Measurements from ENCODE around the genes ZDHHC1, RIPOR1 and CTCF.

DNA sequence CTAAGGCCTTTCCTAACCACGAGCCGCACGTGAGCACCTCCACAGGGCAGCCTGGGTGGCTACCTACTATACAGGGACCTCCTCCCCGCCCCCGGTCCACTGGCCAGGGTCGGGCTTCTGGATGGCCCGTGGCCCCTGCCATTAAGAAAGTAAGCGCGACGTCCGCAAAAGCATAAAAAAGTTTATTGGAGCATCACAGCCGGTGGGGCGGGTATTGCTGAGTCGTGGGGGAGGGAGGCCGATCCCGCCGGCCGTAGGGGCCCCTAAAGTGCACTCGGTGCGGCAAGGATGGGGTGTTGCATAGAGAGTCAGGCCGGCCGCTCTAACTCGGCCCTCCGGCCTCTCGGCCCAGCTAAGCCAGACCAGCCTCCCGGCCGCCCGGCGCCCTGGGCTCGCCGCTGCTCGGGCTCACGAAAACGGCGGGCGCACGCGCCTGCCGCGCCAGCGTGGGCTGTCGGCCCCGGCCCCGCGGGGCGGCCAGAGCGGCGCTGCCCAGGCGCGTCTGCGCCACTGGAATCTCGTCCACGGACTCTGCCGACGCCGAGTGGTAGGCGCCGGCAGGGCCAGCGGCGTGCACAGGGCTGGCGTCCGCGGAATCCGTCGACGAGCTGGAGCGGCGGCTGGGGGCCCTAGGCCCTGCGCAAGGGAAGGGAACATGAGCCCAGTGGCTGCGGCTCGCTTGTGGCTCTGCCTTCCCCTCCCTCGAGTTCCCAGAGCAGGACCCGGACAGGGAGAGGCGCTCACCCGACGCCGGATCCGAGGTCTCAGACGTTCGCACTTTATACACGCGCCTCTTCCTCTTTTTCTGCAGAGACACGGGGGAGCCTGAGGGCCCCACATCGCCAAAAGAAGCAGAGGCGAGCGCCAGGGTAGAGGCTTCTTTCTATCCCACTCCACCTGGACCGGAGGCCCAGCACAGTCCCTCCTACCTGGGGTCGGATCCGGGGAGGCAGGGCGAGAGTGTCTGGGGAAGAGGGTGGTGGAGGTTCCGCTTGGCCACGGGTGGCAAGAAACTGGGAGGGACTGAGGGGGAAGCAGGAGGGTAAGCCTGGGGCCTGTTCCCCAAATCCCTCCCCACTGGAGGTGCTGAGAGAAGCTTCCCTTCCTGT, 1.3 kb upstream of the TPPP3 start:
- PRO-cap: no peak

- PRO-cap: no peak
Observed at GRCh38 chr16:67415453-67416794, at the start of gene ZDHHC1. TSS of gene ZDHHC1 (minus strand) at chr16:67416477.

DNA sequence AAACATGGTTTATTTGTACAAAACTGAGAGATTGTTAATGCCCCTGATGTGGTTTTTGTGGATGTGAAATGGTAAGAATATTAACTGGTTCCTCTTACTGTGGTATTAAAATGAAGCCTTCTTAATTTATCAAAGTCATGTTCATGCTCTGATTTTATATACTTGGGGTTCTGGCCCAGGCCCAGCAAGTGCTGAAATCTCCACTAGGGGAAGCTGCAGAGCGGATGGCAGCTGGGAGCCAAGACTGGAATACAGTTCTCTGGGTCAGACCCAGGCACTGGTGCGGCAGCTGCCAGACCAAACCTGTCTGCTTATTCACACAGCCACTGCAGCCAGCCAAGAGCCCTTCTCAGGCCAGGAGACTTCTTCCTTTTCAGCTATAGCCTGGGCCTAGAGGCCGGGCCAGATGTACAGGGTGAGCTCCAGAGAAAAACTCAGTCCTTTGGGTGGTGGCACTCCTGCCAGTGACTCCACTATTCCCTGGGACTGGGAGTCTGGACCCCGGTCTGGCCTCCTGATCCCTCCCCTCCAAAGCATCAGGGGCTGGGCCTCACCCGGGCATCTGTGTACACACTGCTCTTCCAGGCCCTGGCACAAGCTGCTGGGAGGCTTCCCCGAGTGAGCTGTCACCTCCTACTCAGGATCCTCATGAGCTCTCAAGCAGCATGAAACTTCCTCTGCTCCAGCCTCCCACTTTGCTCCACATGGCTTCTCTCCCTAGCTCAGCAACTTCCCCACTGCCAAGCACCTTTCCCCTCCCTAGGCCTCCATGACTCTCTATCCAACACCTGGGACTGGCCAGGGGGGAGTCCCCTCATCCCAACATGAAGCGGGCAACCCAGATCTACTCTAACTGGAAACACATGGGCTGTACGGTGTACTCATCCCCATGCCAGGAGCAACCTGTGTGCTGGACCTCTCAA, 24.4 kb downstream of the ATP6V0D1 start:
- PRO-cap: no peak

- PRO-cap: no peak
Observed at GRCh38 chr16:67469917-67470388, 11.0 kb downstream of the ATP6V0D1 start.

GRCh38 chr16:67528185-67529334, at the start of gene RIPOR1:
TSS of gene RIPOR1 (plus strand) at chr16:67528829.
- PRO-cap: no peak

GRCh38 chr16:67561881-67562914, at the start of gene CTCF:
TSS of gene CTCF (plus strand) at chr16:67562526.
- PRO-cap: bidirectional peak, plus-strand start at chr16:67561963, minus-strand start at chr16:67562035; bidirectional peak, plus-strand start at chr16:67562603, minus-strand start at chr16:67562202; bidirectional peak, plus-strand start at chr16:67562774, minus-strand start at chr16:67562796

GRCh38 chr16:67661187-67661748, 508 bp downstream of the PARD6A start:
- PRO-cap: no peak

GRCh38 chr16:67665895-67666579, 513 bp downstream of the ENKD1 start:
- PRO-cap: no peak

DNA sequence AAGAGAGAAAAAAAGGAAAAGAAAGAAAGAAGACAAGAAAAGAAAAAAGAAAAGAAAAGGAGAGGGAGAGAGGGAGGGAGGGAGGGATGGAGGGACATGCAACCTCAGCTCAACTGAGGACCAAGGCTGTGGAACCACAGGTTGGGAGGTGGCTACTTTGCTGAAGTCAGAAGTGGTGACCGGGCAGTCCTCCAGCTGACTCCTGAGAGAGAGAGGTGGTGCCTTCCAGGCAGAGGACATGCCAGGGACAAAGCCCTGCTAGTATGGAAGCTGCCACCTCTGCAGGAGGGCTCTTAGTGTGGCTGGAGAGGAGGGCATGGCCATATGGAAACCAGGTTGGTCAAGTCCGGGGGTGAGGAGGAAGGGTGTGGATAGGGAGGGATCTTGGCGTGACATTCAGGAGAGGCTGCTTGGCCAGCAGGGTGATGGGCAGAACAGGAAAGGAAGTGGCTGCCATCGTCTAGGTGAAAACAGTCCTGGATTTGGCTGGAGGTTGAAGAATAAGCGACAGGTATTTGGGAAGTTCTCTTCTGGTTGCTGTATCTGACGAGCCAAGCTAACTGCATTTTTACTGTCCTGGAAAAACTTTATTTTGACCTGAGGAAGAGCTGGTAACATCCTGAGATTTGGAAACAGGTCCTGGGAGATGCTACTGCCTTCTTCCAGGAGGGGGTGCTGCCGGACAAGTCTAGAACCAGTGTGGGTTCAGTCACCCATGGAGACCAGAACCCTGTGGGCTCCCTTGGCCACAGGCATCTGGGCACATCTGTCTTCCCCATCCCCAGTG, 5.8 kb downstream of the C16orf86 start:
- PRO-cap: no peak

DNA sequence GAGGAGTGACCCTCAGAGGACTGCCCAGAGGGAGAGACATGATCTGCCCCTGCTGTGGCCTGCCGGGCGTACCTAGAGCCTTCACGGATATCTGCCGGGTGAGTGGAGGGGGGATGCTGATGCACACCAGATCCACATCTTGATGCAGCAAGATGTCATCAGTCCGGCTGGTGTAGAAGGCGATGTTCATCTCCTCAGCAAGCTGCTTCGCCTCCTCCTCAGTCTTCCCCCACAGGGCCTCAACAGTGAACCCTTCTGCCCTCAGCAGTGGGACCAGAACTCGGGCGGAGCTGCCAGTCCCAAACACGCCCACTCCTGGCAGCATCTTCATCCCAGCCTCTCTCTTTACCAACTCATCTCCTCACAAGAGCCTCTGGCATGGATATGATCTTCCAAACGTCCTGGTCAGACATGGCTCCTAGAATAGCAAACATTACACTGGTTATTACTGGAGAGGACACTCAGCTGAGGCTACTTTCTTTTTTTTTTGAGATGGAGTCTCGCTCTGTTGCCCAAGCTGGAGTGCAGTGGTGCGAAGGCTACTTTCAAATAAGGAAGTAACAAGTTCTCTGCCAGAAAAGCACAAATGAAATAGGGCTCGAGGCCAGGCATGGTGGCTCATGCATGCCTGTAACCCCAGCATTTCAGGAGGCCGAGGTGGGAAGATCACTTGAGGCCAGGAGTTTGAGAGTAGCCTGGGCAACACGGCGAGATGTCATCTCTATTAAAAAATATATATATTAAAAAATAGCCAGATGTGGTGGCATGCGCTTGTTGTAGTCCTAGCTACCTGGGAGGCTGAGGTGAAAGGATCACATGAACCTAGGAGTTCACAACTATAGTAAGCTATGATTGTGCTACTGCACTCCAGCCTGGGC, 19.0 kb downstream of the C16orf86 start:
- PRO-cap: no peak

DNA sequence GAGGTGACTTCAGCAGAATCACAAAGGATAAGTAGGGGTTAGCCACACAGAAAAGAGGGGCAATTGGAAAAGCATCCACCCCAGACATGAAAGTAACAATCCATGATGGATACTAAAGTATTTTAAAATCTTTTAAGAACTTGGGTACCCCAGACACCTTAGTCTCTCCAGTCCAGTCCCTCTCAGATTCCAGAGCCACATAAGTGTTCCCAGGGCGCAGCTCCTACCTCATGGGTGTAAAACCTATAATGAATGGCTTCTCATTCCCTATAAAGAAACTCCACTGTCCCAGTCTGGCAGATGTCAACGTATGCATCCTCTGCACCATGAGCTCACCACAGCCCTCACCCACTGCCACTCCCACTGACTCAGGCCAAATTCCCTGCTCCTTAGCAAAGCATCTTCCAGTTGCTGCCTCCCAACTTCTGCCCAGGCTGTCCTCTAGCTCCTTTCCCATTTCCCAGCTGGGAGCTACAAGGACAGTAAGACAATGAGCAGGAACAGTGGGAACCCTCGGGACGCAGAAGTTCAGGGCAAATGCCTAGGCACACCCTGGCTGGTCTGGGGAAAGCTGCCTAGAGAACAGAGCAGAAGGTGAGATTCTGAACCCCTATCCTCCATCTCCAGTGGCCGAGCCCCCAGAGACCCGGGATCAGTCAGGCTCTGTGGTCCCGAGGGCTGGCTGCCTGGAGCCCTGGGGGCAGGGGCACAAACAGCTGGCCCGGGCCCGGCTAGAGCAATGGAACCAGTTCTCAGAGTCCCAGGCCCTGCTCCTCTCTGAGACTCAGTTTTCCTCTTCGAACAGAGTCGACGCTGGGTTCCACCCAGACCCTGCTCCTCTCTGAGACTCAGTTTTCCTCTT, 9.1 kb upstream of the THAP11 start:
- PRO-cap: no peak

DNA sequence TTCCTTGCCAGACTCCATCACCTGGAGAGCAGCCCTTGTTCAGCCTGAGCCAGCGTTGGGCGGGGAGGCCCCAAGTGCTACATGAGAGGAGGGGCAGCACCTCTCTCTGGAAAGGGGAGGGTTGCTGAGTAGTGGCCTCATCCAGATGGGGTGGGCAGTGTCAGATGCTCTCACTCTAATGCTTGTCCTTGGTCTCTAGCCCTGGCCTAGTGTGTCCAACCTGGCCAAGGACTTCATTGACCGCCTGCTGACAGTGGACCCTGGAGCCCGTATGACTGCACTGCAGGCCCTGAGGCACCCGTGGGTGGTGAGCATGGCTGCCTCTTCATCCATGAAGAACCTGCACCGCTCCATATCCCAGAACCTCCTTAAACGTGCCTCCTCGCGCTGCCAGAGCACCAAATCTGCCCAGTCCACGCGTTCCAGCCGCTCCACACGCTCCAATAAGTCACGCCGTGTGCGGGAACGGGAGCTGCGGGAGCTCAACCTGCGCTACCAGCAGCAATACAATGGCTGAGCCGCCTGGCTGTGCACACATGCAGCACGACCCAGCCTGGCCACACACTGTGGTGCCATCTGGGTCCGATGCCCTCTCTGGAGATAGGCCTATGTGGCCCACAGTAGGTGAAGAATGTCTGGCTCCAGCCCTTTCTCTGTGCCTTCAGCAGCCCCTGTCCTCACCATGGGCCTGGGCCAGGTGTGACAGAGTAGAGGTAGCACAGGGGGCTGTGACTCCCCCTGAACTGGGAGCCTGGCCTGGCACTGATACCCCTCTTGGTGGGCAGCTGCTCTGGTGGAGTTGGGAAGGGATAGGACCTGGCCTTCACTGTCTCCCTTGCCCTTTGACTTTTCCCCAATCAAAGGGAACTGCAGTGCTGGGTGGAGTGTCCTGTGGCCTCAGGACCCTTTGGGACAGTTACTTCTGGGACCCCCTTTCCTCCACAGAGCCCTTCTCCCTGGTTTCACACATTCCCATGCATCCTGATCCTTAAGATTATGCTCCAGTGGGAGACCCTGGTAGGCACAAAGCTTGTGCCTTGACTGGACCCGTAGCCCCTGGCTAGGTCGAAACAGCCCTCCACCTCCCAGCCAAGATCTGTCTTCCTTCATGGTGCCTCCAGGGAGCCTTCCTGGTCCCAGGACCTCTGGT, 4.2 kb downstream of the CTRL start:
- PRO-cap: no peak

DNA sequence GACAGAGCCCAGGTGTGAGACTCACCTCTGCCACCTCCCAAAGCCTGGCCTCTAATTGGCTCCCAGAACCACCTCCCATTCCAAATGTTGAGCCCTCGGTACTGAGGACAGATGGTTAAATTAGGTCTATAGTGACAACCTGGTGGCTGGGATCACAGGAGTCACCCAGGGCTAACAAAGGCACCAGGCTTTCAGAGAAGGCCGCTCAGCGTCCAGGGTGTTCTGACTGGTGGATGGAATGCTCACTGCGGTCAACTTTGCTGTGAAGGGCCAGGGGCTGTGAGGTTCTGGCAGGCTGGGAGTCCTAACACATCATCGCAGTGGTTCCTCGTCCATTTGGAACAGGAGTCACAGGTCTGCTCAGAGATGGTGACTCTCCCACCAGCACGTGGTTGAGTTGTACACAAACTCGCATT, 370 bp upstream of the CTRL start:
- PRO-cap: no peak

- PRO-cap: no peak
Observed at GRCh38 chr16:67966233-67966674, 2.2 kb downstream of the SLC12A4 start.

GRCh38 chr16:68069992-68070758, 15.0 kb upstream of the NFATC3 start:
- PRO-cap: unidirectional peak, plus-strand start at chr16:68070213

- PRO-cap: bidirectional peak, plus-strand start at chr16:68085445, minus-strand start at chr16:68085154
Observed at GRCh38 chr16:68085092-68085287, 180 bp upstream of the NFATC3 start.

DNA sequence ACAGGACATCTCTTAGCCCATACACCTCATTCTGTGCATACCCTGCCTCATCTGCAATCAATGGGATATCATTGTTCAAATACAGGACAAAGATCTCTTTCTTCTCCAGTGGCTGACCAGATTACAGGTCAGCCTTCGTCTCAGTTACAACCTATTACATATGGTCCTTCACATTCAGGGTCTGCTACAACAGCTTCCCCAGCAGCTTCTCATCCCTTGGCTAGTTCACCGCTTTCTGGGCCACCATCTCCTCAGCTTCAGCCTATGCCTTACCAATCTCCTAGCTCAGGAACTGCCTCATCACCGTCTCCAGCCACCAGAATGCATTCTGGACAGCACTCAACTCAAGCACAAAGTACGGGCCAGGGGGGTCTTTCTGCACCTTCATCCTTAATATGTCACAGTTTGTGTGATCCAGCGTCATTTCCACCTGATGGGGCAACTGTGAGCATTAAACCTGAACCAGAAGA, 44.6 kb downstream of the ESRP2 start:
- PRO-cap: no peak

GRCh38 chr16:68227224-68228318, 8.4 kb downstream of the ESRP2 start:
- PRO-cap: no peak

- PRO-cap: no peak
Observed at GRCh38 chr16:68236423-68236830, 500 bp upstream of the ESRP2 start.

DNA sequence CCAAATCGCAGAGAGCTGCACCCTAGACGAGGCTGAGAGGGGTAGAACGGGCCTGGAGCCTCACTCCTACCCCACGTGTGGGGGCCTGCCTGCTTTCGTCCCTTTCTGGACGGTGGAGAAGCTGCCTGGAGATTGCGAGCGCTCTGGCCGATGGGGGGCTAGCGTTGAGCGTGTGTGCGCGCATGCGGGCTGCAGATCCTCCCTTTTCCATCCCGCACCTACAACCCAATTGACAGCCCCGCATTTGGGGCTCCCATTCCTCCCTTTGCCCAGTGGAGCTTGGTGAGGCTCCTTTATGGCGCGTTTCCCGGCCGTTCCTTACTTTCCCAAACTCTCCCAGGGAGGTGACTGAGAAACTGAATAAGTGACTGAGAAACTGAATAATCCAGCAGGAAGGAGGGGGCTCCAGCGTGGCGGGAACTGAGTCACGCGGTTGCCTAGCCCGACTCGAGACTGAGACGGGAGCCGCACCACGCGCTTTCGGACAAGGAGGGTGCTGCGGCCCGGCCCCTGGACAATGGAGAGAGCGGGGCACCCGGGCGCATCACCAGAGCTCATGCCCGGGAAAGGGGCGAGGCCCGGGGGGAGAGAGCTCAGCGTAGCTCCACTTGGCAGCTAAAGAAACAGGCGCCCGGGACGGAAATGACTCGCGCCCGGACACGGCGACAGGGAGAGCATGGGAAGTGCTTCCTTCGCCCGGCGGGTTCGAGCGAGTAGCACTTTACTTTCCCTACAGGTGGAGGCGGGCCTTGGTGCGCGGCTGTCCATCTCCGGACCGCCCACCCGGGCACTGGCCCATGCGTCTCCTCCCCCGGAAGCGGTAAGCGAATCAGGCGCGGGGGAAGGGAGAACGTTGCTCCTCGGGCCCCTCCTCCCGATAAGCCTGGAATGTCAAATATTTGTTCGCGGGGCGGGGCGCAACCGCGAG, 1.2 kb upstream of the ESRP2 start:
- PRO-cap: no peak